MCF 10A (cell line): ENCODE measurements around the gene PTTG2.

GRCh38 chr4:31996583-31997083, 1276.5 kb downstream of the PCDH7 start:
- PRO-cap: no peak
- RRBS: no CpG with 5 or more reads among the region's 26 CpGs

- PRO-cap: no peak
- RRBS: no CpG with 5 or more reads among the region's 2 CpGs
Observed at GRCh38 chr4:33774313-33774671, 2470.0 kb downstream of the ARAP2 start.

- PRO-cap: no peak
- RRBS: no CpG with 5 or more reads among the region's 8 CpGs
Observed at GRCh38 chr4:36286037-36286714, 4.8 kb downstream of the DTHD1 start.

DNA sequence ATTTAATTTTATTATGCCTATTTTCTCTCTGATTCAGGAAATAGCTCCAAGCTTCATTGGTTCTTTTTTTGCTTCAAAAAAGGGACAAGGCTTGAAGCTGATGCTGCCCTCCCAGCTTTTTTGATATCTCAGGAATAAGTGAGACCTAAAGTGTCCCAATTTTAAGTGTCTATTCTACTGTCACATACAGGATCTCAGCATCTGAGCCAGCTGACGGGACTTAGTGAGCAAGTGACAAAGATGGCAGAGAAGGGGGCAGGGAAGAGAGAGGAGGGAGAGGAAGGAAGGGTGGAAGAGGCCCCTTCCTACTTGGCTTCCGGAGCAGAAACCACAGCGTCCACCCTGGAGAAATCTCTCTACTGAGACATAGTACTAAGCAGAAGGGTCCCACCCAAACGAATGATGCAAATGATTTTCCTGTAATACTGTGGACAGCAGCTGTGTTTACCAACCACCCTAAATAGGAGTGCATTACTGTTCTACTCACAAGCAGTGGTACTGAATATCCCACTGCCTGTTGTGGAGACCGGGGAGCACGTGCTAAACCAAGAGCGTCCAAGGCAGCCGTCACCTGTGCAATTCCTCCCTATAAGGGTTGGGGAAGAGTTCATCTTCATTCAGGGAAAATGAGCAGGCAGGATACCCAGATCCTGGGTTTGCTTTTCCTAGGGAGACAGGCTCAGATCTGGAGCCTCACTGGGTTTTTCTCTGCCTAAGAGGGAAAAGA, 29.3 kb downstream of the DTHD1 start:
- PRO-cap: no peak
- RRBS: no CpG with 5 or more reads among the region's 8 CpGs

GRCh38 chr4:37463484-37463894, 9.8 kb downstream of the C4orf19 start:
- PRO-cap: no peak
- RRBS: no CpG with 5 or more reads among the region's 1 CpG

DNA sequence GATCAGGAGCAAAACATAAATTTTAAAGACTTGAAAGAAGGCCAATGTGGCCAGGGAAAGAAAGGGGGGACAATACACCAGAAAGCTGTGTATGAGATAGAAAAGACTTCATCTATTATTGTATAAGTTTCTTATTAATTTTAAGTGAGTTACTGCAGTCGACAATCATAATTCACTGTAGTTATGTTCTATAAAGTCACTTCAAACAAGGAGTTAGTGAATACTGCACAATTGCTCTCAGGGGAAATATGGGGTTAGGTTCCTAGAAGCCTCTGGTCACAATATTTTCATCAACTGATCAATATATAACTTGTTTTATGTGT, 107.7 kb downstream of the C4orf19 start:
- PRO-cap: no peak
- RRBS: no CpG with 5 or more reads among the region's 1 CpG

DNA sequence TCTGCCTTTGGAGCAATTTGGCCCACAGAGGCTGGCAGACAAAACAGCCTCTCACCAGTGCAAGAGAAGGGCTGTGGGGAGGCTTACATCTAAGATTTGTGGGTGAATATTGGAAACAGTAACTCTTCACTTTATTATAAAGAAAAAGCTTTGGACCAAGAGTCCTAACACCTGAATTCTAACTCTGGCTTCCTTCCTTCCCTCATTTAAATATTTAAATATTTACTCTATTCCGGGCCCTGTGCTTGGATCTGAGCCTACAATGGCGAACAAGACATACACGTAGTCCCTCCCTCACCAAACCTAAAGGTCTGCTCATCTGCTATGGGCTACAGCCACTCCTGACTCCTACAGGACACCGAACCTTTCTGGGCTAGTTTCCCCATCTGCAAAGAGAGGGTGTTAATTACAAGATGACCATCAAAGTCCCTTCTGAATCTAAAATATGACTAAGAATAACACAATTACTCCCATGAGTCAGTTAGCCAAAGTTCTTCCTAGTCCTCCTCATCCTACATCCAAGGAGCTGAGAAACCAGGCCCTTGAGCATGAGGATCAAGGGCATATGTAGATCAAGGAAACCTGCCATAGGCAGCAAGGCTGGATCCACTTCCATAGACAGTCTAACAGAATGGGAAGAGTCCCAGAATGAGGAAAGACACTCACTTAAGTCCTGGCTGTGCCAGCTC, 9.4 kb downstream of the RELL1 start:
- PRO-cap: no peak
- RRBS: no CpG with 5 or more reads among the region's 4 CpGs

GRCh38 chr4:37758119-37758719, 68.3 kb upstream of the PGM2 start:
- PRO-cap: bidirectional peak, plus-strand start at chr4:37758490, minus-strand start at chr4:37758326
- RRBS: no CpG with 5 or more reads among the region's 2 CpGs

DNA sequence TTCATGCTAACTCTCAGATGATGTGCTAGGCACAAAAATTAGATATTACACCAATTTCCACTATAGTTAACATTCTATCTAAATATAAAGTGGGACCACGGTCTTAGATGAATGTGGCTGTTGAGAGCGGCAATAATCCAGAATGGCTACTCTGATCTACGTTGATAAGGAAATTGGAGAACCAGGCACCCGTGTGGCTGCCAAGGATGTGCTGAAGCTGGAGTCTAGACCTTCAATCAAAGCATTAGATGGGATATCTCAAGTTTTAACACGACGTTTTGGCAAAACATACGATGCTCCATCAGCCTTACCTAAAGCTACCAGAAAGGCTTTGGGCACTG, at the start of gene PTTG2:
Gene PTTG2 (plus strand): TSS at position 106 of the 341 bp plus-strand sequence.
- PRO-cap: no peak
- RRBS: no CpG with 5 or more reads among the region's 7 CpGs

DNA sequence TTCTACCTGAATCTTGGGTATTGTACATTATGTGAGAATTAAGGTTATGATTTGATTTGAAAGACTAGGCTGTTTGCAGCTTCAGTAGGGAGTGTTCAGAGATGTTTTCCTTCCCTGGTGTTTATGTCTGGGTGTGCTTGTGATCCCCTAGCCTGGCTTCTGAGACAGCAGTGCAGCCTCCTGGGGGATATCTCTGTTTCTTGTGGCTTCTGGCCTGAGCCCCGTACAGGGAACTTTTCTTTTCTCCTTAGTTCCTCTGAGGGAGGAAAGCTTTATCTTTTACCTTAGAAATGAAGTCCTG, 45.1 kb downstream of the PTTG2 start:
- PRO-cap: no peak
- RRBS: no CpG with 5 or more reads among the region's 1 CpG

- PRO-cap: no peak
- RRBS: no CpG with 5 or more reads among the region's 6 CpGs
Observed at GRCh38 chr4:38089747-38090214, 129.6 kb downstream of the PTTG2 start.

GRCh38 chr4:38226091-38226446, 265.9 kb downstream of the PTTG2 start:
- PRO-cap: no peak
- RRBS: no CpG with 5 or more reads among the region's 2 CpGs

DNA sequence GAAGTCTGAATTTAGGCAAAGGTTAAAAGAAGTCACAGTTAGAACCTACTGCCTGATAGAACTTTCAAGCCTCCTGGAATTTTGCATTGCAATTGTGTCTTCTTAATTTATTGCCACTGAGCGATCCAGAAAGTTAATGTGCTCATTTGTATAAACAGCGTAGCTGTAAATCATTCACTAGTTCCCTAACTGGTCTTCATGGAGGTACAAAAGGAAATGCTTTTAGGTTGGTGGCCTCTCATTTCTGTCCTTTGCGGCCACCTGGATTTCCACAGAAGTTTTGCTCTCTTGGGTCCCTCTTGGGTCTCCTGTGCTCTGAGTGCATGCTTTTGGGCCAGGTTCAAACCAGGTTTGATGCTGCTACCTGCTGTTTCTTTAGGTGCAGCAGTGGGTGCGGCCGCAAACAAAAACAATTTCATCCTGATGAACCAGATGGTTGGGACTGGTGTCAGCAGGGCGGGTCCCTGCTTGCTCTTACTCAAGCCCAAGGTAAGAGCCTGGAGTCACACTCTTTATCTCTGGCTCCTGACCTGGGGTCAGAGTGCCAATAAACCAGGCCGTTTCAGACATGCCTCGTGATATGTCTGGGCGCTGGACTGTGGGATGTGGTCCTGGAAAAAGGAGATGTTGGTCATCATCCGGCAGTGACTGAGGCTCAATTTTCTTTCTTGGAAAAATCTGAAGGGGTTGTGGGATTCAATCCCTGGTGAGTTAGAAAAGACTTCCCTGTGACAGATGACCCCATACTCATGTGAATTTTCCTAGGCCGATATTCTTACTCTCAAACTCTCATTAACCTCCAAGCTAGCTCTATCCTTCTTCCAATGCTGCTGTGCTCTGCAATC, 270.1 kb downstream of the PTTG2 start:
- PRO-cap: no peak
- RRBS: no CpG with 5 or more reads among the region's 11 CpGs

GRCh38 chr4:38263772-38264481, 303.7 kb downstream of the PTTG2 start:
- PRO-cap: no peak
- RRBS: no CpG with 5 or more reads among the region's 8 CpGs

DNA sequence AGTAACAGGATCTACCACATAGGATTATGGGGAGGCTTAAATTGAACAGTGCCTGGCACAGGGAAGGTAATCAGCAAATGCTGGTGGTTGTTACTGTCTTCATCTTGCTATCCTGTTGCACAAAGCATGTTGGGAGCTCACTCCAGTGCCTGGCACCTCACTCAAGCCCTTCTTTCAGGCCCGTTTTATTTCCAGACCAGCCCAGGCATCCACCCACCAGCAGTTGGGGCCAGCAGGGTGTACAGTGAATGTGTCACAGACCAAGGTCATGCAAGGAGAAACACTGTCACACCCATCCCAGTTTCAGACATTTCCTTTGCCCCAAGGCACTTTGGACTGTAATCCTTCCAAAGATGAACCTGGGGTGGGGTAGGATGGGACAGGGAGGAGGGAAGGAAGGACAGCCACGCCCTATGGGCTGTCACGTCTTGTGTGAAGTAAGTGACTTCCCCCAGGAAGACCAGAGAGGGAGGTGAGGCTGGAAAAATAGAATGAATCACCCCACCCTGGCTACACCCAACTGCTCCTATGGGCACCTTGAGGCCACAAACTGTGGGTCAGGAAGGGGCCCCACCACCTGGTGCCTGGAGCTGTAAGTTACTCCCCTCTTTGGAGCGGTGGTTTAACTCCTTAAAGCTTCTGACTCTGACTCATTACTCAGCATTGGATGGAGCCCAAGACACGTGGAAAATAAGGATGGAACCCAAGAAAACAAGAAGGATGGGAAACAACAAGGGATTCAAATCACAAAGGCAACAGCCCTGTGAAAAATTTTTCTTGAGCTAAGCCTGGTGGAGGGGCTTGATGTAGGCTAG, 350.0 kb upstream of the KLF3 start:
- PRO-cap: bidirectional peak, plus-strand start at position 653 of the sequence, minus-strand start at position 611 of the sequence
- RRBS: no CpG with 5 or more reads among the region's 5 CpGs

DNA sequence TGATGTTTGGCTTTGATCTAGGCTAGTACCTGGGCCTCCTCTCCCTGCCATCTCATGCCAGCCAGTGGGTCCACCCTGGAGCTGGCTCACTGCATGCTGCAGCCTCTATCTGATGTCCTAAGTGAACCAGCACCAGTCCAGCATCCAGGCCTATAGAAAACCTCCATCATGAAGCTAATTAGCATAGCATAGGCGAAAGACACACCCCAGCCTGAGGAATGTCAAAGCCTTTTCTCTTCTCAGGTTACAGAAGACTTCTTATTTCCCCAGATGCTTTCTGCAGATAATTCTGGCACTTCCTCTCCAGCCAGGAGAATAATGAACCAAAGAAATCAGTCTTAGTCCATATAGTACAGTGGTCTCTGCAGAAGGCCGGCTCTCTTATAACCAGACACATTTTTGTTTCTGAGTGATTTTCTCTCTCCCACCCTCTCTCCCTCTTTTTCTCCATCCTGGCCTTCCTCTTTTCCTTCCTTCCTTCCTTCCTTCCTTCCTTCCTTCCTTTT, 335.7 kb upstream of the KLF3 start:
- PRO-cap: unidirectional peak, minus-strand start at position 123 of the sequence
- RRBS: no CpG with 5 or more reads among the region's 2 CpGs

GRCh38 chr4:38565384-38565846, 98.6 kb upstream of the KLF3 start:
- PRO-cap: no peak
- RRBS: no CpG with 5 or more reads among the region's 2 CpGs

- PRO-cap: no peak
- RRBS: no CpG with 5 or more reads among the region's 12 CpGs
Observed at GRCh38 chr4:38610904-38611579, 53.0 kb upstream of the KLF3 start.

DNA sequence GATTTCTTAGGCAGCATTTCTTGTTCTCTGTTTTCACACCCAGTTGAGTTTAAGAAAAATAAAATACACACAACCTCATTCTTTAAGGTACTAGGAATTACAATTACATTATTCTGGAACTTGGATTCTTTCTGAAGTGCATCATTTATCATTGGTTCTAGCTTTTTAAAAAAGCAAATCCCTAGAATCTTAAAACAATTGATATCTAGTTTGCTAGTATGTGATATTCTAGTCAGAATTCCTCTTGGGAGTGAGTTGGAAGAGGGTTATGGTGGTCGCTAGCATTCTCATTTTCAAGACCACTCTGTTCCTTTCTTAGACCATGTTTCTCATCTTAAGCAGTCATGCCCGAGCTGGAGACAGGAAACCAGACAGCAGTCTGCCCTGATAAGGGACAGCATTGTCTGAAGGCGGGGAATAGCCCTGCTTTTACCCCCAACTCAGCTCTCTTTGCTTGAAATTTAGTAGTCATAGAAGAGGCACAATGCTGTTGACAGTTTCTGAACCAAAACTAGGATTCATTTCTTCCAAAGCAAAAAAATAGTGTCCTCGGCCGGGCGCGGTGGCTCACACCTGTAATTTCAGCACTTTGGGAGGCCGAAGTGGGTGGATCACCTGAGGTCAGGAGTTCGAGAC, 5.2 kb downstream of the KLF3 start:
- PRO-cap: no peak
- RRBS: no CpG with 5 or more reads among the region's 9 CpGs

GRCh38 chr4:38684207-38684686, 20.2 kb downstream of the KLF3 start:
- PRO-cap: no peak
- RRBS: no CpG with 5 or more reads among the region's 2 CpGs